Myometrial cell (primary cell): ENCODE data around the genes PRSS56, CHRNG and UGT1A3.

- RAMPAGE, long total RNA = no peak
Measured at GRCh38 chr2:231665995-231667301, 41.9 kb upstream of the PTMA start.

DNA sequence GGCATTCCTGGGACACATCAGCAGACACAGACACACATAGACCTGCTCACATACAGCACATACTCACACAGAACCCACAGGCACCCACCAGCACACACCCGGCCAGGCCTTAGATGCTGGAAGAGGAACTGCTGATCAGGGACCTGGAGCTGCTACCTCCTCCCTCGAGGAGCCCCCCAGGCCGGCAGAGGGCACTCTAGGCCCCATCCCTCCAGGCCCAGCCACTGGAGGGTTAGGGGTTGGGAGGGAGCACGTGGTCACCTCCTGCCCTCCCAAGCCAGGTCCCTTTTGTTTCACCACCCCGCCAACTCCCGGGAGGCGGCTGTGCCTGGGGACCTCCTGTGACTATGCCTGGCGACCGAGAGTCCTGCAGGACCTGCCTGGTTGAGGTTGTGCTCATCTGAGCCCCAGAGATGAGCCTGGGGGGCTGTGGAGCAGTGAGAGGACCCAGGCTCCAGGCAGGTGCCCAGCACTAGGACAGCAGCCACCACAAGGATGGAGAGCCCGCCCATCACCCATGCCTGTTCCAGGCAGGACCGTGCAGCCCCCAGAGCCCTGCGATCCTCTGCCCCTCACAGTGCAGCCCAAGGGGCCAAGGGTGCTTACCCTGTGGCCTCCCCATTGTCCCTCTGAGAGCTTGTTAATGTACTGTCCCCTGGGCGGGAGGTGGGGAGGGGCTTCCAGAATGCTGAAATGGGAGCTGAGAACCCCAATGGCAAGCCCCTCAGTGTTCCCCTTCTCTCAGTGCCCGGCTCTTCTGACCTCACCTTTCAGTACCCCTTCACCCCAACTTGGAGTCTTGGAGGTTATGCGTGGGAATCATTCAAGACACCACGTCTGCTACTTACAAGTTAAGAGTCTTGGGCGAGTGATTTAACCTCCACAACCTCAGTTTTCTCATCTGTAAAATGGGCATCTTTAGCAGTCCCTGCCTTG lies 20.9 kb upstream of the PTMA start:
- RAMPAGE, long total RNA = no peak

DNA sequence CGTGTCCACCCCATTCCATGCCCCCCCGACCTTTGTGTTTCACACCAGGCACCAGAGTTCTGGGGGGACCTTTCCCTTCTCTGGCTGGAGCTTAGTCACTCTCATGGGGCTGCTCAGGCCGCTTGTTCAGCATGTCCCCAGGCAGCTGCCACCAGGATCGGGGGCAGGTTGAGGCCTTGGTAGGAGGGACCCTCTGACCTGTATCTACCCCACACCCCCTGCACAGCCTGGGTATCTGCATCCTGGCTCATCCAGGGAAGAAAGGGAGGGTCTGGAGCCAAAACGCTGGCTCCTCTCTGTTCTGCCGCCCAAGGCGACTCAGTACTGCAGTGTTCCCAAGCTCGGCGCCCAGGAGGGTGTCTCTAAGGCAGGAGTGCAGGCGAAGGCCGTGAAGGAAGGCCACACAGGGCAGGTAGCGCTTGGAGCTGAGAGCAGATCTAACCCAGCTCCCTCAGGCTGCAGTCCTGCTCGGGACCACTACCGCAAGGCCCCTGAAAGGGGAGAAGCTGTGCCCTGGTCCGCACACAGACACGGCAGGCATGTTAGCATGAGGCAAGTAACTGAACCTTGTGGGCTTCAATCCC lies 6.3 kb downstream of the PTMA start:
- RAMPAGE, long total RNA = no peak

- RAMPAGE, long total RNA = no peak
Measured at GRCh38 chr2:232520256-232520659, at the start of gene PRSS56. PRSS56 (plus strand) TSS chr2:232520388.

GRCh38 chr2:232539205-232539877 lies at the start of gene CHRNG:
CHRNG (plus strand) TSS chr2:232539692.
- RAMPAGE, long total RNA = no peak

GRCh38 chr2:232632744-232633387 lies 538 bp upstream of the EFHD1 start:
- RAMPAGE, long total RNA = no peak

DNA sequence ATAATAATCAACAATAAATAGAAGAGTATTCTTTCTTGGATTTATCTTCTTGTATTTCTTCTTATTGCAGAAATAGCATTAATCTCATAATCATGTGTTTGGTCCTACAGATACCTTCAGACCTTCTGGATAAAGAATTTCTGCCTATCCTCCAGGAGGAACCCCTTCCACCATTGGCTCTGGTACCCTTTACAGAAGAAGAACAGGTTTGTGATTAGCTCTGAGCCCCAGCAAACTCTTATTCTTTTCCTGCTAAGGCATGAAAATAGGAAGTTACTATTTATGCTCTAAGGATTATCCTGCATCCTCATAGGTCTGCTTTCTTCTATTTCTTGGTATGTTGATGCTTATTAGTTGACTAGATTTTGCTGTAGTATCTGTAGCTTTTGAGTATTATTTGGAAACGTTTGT lies 27.5 kb downstream of the KCNJ13 start:
- RAMPAGE, long total RNA = no peak

DNA sequence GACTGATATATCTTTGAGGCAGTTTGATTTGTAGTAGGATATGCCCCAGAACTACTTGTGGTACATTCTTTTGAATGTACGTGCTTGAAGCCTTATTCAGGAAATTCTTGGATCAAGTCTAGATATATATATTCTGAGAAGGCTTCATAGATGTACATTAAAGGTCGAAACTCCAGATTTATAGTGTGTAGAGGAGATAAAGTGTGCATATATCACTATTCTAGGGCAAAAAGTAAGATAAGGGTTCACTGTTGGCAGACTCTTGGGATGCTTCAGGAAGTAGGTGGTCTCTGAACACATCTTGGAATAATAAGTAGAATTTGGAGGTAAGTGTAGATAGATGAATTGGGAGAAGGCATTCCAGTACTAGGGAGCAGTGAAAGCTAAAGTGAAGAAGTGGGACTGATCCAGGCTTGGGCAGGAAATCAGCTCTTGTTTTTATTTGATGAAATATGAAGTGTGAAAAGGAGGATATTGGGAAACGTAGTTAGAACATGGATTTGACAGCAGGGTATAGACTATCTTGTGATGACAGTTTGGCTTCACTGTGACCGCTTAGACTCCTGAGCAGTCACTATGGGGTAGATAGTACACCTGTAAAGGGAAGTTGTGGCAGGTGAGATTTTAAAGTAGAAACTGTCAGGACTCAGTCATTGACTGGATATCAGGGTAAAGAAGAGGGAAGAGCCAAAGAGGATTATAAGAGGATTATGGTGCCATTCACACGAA lies 16.5 kb upstream of the KCNJ13 start:
- RAMPAGE, long total RNA = no peak

DNA sequence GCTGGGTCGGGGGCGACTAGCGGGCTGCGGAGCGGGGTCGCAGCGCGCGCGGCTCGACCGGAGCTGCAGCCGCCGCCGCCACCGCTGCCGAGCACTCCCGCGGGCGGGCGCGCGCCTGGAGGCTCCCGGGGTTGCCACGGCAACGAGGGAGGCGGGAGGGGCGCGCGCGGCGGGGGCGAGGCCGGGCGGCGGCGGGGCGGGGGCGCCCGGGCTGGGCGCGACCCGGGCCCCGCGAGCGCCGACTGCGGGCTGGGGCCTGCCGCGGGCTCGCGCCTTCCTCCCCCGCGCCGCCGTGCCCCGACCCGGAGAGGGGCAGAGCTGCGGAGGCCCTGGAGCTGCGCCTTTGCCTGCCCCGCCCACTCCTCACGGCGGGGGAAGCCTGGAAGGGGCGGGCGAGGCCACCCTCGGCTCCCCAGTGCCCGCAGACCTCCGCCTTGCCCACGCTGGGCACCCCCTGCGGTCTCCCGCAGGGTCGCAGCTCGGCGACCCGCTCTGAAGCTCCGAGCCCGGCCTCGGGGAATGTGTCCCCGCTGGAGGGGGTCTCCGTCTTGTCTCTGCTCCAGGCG lies 58.1 kb downstream of the SNORC start:
- RAMPAGE, long total RNA = no peak

DNA sequence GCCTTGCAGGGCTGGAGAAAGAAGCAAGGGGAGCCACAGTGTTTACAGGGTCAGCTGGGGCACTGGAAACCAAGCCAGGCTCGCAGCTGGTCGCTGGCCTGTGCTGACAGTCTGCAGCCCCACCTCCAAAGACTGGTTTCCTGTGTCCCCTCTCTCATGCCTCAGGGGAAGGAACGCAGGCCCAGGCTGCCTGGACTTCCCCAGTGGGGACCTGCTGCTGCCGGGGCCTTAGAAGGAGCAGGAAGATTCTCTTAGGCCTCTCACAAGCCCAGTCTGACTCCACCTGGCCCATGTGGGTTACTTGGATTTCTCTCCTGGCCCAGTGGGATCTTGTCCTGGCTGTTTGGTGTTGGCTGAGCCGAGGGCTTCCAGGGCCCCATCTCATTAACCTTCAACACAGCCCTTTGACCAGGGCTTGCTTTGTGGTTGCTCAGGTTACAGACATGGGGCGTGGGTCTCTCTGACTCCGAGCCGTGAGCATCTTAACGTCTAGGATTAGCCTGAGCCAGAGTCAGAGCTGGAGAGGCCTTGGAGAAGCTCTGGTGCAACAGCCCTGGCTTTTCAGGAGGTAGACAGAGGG lies 1.8 kb downstream of the INPP5D start:
- RAMPAGE, long total RNA = no peak

GRCh38 chr2:233092313-233092897 lies 32.3 kb downstream of the INPP5D start:
- RAMPAGE, long total RNA = no peak

- RAMPAGE, long total RNA = no peak
Measured at GRCh38 chr2:233145608-233146696, 85.8 kb downstream of the INPP5D start.

- RAMPAGE, long total RNA = no peak
Measured at GRCh38 chr2:233154903-233155374, 94.8 kb downstream of the INPP5D start.

GRCh38 chr2:233161521-233161993 lies 89.9 kb upstream of the ATG16L1 start:
- RAMPAGE, long total RNA = no peak

DNA sequence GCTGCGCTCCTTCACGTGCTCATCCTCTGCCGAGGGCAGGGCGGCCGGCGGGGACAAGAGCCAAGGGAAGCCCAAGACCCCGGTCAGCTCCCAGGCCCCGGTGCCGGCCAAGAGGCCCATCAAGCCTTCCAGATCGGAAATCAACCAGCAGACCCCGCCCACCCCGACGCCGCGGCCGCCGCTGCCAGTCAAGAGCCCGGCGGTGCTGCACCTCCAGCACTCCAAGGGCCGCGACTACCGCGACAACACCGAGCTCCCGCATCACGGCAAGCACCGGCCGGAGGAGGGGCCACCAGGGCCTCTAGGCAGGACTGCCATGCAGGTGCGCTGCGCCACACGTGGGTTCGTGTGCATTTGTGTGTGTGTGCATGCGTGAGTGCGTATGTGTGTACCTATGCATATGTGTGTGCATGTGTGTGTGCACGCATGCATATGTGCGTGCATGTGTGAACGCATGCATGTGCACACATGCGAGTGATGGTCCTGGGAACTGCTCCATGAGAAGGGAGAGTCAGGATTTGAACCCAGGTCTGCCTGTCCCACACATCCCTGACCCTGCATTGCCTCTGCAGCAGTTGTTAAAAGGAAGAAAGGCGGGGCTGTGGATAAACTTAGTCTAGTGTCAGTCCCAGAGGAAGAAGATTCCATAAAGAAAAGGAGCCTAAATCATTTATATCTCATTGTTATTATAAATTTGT lies 46.9 kb upstream of the ATG16L1 start:
- RAMPAGE, long total RNA = no peak

- RAMPAGE, long total RNA = no peak
Measured at GRCh38 chr2:233354647-233355833, 746 bp downstream of the DGKD start.

DNA sequence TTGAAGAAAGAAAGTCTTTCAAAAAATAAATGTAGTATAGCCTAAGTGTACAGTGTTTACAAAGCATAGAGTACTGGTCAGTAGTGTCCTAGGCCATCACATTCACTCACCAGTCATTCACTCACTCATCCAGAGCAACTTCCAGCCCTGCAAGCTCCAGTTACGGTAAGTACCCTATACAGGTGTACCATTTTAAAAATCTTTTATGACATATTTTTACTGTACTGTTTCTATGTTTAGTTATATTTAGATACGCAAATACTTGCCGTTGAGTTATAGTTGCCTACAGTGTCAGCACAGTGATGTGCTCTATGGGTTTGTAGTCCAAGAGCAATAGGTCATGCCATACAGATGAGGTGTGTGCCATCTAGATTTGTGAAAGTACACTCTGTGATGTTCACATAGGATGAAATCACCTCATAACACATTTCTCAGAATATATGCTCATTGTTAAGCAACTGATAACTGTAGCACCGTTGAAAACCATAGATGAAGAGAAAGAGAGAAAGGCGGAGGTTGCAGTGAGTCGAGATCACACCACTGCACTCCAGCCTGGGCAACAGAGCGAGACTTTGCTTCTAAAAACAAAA lies 9.3 kb downstream of the DGKD start:
- RAMPAGE, long total RNA = no peak

DNA sequence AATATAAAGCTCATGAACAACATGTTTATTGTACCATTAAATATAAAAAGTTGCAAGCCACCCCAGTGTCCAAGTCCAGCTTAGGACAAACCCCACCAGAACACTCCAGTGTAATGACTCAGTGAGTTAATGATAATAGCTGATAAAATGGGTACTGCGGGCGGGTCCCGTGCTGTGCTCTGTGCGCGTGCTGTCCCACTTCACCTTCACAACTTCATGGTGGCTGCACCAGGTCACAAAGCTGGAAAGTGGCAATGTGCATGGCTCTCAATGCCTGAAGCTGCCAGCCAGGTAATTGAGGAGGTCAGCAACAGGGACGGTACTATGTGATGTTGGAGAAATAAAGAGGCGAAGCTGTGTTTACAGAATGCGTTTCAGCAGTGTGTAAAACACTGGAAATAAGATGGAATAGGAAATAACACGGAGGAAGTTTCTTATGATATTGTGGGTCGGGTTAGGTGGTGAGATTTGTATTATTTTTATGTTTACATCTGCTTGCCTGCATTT lies 18.6 kb downstream of the DGKD start:
- RAMPAGE, long total RNA = no peak

- RAMPAGE, long total RNA = no peak
Measured at GRCh38 chr2:233388068-233388627, 33.9 kb downstream of the DGKD start.

DNA sequence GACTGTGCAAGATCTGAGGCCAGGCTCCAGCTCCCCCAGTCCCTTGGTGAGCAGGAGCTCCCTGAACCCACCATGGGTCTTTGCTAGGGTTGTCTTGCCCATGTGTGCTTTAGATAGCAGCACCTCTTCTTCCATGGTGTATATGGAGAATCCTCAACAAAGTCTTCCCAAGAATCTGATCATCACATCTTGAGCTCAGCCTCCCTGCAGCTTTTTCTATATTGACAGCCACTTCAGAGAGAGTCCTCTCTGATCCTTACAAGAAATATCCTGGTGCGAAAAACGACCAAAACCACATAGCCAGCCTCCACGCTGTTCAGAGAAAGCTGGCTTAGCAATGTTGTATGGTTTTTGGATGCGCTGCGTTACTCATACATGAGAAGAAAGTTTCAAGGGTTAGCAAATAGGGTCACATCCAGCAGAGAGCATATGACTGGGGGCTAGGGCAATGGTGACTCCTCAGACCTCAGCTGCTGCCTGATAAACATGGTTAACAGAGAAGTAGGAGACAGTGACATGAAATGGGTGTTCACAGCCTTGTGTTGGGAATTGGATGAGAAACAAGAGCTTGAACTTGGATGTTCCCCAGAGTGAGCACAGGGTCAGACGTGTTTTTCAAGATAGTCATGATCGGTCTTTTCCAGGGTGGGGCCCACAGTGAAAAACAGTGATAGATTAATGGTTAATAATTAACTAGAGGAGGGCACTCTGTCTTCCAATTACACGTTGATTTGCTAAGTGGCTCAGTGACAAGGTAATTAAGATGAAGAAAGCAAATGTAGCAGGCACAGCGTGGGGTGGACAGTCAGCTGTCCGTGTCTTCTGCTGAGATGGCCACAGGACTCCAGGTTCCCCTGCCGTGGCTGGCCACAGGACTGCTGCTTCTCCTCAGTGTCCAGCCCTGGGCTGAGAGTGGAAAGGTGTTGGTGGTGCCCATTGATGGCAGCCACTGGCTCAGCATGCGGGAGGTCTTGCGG lies at the start of gene UGT1A3:
UGT1A3 (plus strand) TSS at position 746 of the 977 bp plus-strand sequence.
- RAMPAGE, long total RNA = no peak